Heart right ventricle (tissue), 2 donors: ENCODE data around the genes GSTO1 and CFAP58.

GRCh38 chr10:104020285-104020680 lies 53.3 kb downstream of the SLK start:
- PRO-cap, 2 experiments, result no peak in any of the 2 experiments

DNA sequence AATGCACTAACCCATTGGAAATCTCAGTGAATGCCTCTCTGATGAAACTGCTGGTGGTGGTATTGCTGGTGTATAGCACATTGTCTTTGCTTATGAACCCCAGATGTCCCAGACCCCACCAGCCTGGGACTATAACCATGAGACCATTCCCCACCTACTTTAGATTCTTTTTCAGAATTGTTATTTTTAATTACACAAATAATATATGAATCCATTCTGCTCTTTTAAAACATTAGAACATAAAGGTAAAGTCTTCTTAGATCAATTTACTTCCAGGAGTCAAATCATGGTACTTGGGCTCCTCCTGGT lies 10.4 kb downstream of the CFAP43 start:
- PRO-cap, 2 experiments, result peak in 1 of 2 experiments; most common plus-strand start position 119 of the sequence (in 1)

GRCh38 chr10:104253915-104255040 lies at the start of gene GSTO1:
Gene GSTO1, plus strand, starts transcription at chr10:104254892.
- PRO-cap, 2 experiments, result peak in 2 of 2 experiments; most common plus-strand start chr10:104254783 (in 1); most common minus-strand start chr10:104254823 (in 2)

DNA sequence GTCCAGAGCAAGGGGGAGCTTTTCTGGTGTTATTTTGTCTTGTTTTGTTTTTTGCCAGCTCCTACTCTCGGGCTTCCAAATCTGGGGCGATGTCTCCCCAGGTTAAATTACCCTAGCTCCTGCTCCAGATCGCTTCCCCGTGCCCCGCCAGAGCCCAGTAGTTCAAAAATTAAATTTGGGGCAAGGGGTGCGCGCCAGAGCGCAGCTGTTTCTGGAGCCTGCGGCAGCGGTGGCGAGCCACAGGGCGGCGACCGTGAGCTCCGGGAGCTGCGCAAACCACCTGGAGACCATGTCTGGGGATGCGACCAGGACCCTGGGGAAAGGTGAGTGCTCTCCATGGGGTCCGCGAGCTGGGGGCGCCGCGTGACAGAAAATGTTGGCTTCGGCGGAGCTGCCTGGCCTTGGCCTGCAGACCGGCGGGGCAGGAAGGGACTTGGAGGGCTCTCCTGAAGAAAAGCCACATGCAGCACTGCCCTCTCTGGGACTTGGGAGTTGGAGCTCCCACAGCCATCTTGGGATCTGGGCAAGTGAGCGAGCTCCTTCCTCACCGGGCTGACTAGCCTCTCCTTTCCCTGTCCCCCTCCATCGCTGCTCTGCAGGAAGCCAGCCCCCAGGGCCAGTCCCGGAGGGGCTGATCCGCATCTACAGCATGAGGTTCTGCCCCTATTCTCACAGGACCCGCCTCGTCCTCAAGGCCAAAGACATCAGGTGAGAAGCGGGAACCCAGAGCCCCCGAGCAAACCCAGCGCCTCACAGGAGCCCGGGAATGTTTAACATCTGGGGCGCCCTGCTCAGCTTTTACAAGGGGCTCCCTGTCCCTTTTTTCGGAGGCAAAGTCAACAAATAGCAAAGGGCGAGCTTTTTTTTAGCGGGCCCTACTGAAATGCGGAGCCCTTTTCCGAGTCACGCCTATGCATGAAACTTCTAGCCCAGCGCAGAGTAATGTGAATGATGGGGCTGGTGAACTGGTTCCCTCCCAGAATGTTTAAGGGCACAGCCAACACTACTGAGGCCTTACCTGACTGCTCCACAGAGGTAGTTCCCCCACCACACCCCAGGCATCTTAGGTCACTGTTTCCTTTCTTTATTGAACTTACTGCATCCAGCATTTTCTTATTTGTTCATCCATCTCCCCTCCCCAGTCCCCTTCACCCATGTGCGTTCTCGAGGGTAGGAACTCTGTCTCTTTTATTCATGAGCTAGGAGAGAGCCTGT lies 6.0 kb downstream of the GSTO2 start:
- PRO-cap, 2 experiments, result no peak in any of the 2 experiments

GRCh38 chr10:104300630-104301309 lies 31.8 kb downstream of the GSTO2 start:
- PRO-cap, 2 experiments, result peak in 2 of 2 experiments; most common plus-strand start chr10:104300984 (in 1); most common minus-strand start chr10:104300839 (in 1)

DNA sequence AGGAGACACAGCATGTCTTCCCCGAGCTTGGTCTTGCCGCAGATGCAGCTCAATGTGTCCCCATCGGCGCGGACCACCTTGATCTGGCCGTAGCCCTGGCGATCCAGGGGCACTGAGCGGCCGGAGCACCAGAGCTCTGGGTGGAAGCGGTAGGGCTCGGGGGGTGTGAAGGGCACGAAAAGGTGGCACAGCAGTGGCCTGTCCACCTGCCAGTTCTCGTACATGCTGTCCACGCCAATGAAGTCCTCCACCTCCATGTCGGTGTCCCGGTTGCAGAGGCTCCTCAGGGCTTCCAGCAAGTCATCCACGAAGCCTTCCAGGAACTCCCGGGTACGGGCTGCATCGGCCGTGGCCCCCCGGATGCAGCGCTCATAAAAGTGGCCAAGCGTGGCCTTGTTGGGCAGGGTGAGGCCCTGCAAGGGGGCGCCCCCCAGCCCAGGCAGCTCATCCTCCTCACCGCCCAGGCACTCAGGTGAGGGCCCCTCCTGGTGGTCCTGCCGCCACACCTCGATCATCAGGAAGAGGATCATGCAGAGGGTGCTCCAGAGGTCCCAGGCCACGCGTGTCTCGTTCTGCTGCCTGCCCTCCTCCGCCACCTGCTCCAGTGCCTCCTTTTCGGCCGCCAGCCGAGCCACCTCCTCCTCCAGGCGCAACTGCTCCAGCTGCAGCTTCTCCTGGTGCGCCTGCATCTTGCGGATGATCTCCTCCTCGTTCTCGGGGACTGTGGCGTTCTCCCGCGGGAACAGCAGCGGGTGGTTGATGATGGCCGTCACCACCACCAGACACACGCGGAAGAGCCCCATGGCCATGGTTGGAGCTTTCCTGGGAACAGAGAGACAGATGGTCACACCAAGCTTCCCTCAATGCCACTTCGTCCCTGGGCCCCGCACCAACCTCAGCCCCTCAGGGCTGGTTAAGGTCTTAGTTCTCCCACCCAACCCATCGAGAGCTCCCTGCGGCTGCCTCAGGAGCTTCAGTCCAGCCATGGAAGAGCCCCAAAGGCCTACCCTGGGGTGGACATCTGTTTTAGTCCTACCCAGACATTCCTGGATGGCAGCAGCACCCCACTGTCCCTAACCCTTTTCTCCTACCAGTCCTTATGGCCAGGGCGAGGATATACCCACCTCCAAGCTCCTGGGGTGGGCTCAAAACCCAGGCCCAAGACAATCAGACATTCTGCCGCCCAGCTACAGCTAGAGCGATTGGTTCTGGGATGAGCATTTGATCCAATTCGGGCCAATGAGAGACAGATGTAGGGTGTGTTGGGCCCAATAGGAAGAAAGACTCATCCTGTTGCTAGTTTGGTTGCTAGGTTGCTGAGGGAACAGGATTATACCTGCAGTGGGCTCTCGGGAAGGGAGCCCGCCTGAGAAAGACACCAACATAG lies 22.5 kb downstream of the ITPRIP start:
- PRO-cap, 2 experiments, result no peak in any of the 2 experiments

- PRO-cap, 2 experiments, result no peak in any of the 2 experiments
Measured at GRCh38 chr10:104322963-104323562, 15.2 kb downstream of the ITPRIP start.

DNA sequence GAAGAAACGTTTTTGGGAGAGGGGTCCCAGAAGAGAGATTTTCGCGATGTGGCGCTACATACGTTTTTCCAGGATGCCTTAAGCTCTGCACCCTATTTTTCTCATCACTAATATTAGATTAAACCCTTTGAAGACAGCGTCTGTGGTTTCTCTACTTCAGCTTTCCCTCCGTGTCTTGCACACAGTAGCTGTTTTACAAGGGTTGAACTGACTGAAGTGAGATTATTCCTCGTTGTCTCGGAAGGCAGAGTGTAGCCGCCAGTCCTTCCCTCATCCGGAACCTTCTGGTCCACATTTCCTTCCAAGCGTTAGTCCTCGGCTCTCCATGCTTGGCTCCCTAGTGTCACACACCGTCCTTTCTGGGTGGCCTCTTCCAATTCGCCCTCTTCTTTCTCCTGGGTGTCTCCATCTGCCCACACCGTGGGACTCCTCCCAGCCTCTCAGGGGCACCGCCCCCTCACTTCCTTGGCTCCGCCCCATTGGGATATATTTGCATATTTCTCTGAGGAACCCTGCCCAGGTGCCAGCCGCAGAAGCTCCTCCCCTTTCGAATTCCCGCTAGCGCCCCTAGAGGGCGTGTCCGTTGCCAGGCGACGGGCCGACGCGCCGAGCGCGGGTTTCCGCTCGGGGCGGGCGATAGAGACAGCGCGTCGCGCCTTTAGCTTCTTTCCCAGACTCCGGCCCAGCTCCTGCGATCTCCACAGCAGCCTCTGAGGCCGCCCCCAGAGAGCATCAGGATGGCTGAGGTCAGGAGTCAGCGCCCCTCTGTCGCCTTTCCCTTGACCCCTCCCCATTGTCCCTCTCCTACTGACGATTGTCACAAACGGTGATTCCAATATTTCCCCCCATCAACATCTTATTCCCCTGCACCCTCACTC lies at the start of gene CFAP58:
Gene CFAP58 (plus strand): TSS at position 673 of the 878 bp plus-strand sequence.
- PRO-cap, 2 experiments, result peak in 2 of 2 experiments; most common plus-strand start position 618 of the sequence (in 1); most common minus-strand start position 286 of the sequence (in 2)

- PRO-cap, 2 experiments, result no peak in any of the 2 experiments
Measured at GRCh38 chr10:104666040-104666479, 25.0 kb downstream of the SORCS3 start.

DNA sequence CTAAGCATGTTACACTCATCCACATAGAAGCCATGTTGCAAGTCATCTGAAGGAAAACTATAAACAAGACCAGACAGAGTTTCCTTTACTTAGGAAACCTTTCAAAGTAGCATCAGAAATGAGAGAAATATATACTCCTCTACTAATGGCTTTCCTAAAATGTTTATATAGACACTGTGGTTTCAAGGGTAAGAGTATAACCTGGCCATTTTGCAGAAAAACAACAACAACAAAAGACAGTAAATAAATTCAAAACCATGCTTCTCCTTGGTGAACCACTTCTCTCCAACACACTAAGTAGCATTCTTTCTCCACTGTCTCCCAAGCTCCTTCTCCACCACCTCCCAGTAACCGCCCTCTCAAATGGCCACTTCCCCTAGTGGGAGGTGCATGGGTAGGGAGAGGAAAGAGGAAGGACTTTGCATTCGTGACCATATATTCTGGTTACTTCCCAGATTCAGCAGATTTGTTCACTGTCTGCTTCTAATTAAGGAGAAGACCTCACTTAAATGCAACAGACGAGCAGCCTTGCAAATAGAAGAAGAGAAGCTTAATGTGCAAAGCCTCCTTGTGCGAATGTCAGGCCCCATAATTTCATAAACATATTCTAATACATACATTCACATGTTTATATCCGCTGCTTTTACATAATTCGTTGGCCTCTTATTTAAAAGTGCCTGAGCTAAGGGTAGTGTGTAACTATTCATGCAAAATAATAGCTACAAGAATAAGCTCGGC lies 166.8 kb downstream of the SORCS1 start:
- PRO-cap, 2 experiments, result no peak in any of the 2 experiments

DNA sequence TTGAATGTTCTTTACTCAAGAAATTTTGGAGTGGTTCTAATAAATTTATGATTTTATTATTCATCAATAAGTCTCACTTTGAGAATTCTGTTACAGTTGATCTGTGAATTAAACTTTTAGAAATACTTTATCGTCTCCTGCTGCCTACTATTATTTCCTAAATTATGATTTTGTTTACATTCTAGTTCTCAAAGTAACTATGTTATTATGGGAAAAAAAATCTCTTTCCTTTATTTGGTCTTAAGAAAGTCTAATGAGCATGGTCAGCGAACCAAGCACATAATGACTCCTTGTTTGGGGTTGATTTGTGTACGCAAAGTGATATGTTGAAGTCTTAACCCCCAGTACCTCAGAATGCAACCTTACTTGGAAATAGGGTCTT lies 1078.4 kb upstream of the SORCS1 start:
- PRO-cap, 2 experiments, result peak in 1 of 2 experiments; most common plus-strand start position 130 of the sequence (in 1)

DNA sequence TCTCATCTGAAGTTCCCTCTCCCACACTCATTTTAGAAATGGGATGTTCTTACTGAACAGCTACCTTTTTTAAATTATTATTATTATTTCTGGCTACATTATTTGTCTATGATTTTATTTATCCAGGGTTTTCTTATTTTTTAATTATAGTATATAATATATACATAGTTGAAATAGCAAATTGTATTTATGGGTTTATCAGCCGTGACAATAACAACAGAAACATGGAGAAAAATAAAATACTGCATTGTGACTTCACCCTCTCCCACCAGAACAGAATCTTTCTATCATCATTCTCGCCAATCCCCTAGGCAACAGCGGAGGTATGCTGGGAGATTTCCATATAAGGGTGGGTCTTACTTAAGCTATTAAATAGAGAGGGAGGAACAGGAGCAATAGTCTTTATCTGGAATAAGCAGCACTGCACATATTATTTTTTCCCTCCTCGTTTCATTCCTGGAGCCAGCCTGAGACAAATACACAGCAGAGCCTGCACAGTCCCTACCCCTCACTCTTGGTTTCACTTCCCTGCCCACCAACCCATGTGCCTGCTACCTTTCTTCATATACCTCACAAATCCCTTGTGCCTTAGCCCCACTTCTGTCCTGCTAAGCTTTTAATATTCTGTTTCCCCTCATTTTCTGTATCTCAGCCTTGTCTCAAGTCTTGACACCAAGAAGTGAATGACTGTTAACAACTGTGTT lies 1214.9 kb downstream of the XPNPEP1 start:
- PRO-cap, 2 experiments, result no peak in any of the 2 experiments

- PRO-cap, 2 experiments, result no peak in any of the 2 experiments
Measured at GRCh38 chr10:109987273-109987902, 20.4 kb upstream of the ADD3 start.

DNA sequence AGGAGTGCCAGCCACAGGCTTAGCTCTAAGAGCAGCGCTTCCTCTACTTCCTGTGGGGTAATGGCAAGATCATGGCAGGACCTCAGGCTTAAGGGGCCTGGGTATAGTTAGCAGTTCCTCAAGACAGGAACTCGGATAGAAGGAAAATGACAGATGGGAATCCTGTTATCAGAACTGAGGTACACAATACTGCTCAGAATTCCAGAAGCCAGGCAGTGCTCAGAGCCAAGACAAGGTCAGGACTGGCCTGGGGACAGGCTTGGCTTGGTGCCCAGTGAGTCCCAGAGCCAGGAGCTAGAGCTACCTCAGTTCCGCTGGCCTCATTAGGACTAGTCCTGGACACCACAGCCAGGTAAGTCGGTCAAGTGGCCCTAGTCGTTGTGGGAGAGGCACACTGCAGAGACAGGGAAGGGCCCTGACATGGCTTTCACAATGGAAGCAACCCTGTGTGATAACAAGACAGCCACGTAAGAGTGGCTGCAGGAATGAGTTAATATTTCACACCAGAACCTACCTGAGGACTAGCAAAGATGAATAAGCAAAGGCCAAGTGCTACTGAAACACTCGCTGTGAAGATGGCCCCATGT lies 65.2 kb upstream of the MXI1 start:
- PRO-cap, 2 experiments, result no peak in any of the 2 experiments

DNA sequence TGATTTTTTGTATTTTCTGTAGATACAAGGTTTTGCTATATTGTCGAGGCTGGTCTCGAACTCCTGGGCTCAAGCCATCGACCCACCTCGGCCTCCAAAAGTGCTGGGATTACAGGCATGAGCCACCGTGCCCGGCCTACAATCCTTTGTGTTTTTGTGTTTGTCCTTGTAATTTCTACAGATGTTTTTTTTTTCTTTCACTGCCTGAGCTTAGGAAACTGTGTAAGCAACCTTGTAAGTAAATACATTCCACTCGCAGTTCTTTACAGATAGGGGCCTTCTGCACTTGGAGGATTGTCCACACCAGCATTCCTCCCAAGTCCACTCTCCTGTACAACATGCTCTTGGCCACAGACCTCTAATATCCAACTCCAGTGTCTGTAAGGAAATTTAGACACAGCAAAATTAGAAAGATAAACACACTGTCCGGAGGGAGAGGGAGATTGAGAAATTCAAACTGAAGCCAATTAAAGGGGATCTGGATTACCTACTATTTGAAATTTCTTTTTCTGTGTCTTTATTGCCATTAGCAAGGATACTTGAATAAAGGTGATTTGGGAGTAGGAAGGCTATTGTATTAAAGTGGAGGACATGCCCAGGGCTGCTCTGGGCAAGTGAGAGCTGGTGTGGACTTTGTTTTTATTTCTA lies 9.6 kb downstream of the MXI1 start:
- PRO-cap, 2 experiments, result no peak in any of the 2 experiments

GRCh38 chr10:110296515-110297053 lies 8.1 kb downstream of the SMNDC1 start:
- PRO-cap, 2 experiments, result no peak in any of the 2 experiments

GRCh38 chr10:110356354-110357231 lies 51.9 kb upstream of the SMNDC1 start:
- PRO-cap, 2 experiments, result no peak in any of the 2 experiments

- PRO-cap, 2 experiments, result no peak in any of the 2 experiments
Measured at GRCh38 chr10:110414337-110415280, 83.1 kb upstream of the DUSP5 start.

DNA sequence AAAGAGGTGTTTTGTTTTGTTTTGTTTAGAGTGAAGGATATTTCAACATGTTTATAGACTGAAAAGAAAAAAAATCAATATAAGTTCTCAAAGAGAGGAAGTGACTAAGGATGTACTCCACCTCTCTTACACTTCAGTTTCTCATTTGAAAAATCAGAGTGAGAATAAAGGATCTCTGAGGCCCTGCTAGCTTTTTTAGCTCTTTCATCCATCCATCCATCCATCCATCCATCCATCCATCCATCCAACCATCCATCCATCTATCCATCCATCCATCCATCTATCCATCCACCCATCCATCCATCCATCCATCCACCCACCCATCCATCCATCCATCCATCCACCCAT lies 77.0 kb upstream of the DUSP5 start:
- PRO-cap, 2 experiments, result no peak in any of the 2 experiments

DNA sequence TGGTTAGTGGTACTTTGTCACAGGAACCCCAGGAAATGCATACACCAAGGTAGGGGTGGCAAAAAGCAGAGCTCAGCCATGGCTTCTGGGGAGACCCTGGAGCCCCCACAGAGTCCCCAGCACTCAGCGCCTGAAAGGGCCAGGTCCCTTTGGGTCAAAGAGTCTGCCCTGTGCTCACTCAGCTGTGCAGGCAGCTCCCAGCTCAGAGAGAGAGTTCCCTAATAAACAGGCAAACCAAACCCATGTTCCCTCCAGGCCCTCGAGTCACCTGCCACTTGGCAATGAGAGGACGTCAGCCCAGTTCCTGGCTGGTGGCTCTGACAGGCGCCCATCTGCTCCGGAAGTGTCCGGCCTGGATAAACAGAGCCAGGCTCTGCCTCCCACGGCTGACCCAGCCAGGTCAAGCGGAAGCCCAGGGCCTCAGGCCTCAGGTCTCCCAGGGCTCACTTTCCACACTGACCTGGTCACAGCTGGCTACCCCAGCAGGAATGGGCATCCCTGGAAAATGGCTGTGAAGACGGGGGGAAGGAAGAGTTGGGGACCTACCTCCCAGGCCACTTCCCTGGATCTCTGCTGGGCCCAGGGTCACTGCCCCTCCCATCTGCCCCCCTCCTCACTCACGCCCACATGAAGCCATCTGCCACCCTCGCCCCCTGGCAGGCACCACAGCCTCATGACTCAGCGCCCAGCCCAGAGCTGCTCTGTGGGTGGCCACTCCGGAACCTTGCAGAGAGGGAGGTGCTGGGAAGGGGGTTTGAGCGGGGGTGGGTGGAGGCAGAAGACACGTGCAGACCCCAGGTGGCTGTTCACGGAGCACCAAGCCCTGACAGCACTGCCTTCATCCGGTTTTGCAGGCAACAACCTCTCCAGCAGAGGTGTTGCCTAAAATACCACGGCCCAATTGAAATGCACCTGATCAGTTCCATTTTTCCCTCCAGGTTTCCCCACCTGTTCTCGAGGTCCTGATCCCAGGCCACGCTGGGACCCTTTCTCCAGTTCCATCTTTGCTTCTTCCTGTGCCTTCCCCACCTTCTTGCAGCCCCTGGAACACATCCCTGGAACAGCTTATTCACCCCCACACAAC lies 37.4 kb upstream of the DUSP5 start:
- PRO-cap, 2 experiments, result no peak in any of the 2 experiments